NCI-H460 (cell line): ENCODE measurements around the gene PPP1R26.

RAMPAGE:
- cytosol, long total RNA, result no peak
- long total RNA, result no peak
- nucleus, long total RNA, result no peak
Observed at GRCh38 chr9:133971535-133972485, 20.3 kb downstream of the VAV2 start.

DNA sequence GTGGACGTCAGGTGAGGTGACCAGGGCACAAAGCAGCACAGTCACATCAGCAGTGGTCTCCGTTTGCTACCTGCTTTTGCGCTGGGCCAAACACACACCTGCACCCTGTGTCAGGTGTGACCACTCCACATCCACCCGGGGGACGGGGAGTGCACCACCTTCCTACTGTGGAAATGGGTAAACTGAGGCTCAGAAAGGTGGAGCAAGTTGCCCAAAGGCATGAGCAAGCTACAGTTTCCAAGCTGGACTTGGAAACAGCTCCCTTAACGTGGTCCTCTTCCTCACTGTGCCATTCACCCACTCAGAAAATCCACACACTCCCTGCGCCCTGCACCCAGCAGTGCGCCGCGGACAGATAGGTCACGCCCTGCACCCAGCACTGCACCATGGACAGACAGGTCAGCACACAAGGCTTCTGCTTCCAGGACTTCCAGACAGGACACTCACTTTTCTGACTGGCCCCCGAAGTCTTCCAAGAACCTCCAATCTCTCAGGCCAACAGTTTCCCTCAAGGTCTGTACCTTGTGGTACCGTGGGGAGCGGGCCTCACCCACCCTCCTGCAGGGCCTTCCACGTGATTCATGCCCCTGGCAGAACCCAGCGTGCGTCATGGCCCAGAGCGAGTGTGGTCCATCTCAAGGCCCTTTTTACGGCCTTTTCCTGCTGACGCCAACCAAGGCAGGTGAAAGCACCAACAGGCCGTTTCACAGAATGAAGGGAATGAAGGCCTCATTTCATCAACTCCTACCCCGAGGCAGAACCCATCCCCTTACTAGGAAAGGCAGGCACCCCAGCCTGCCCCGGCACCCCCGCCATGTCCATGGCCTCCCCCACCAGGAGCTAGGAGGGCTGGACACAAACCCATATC lies 17.5 kb downstream of the VAV2 start:
RAMPAGE:
- cytosol, long total RNA, result no peak
- long total RNA, result no peak
- nucleus, long total RNA, result no peak

DNA sequence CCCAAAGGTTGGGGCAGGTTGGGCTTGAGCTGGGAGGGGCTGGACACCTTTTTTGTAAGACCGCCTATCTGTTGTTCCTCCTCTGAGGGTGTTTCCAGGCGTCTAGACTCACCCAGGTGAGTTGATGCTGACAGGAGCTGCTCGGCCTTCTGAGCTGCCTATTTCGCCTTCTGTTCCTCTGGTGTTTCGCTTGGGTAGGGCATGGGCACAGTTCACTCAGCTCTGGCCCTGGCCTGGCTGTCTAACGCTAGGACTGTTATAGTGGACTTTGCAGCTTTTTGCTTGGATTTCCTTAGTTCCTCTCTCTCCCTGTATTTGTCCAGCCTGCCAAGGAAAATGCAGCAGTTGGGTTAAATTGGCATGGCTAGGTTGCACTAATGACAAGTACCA lies 2.2 kb downstream of the WDR5 start:
RAMPAGE:
- cytosol, long total RNA, result no peak
- long total RNA, result no peak
- nucleus, long total RNA, result no peak

RAMPAGE:
- cytosol, long total RNA, result no peak
- long total RNA, result no peak
- nucleus, long total RNA, result no peak
Observed at GRCh38 chr9:134163233-134164195, 27.6 kb downstream of the WDR5 start.

GRCh38 chr9:134169488-134170270 lies 33.8 kb downstream of the WDR5 start:
RAMPAGE:
- cytosol, long total RNA, result no peak
- long total RNA, result no peak
- nucleus, long total RNA, result no peak

GRCh38 chr9:134267761-134268462 lies 58.3 kb upstream of the RXRA start:
RAMPAGE:
- cytosol, long total RNA, result no peak
- long total RNA, result no peak
- nucleus, long total RNA, result no peak

GRCh38 chr9:134283952-134284815 lies 42.1 kb upstream of the RXRA start:
RAMPAGE:
- cytosol, long total RNA, result no peak
- long total RNA, result no peak
- nucleus, long total RNA, result no peak

GRCh38 chr9:134357560-134358458 lies 31.6 kb downstream of the RXRA start:
RAMPAGE:
- cytosol, long total RNA, result no peak
- long total RNA, result no peak
- nucleus, long total RNA, result no peak

DNA sequence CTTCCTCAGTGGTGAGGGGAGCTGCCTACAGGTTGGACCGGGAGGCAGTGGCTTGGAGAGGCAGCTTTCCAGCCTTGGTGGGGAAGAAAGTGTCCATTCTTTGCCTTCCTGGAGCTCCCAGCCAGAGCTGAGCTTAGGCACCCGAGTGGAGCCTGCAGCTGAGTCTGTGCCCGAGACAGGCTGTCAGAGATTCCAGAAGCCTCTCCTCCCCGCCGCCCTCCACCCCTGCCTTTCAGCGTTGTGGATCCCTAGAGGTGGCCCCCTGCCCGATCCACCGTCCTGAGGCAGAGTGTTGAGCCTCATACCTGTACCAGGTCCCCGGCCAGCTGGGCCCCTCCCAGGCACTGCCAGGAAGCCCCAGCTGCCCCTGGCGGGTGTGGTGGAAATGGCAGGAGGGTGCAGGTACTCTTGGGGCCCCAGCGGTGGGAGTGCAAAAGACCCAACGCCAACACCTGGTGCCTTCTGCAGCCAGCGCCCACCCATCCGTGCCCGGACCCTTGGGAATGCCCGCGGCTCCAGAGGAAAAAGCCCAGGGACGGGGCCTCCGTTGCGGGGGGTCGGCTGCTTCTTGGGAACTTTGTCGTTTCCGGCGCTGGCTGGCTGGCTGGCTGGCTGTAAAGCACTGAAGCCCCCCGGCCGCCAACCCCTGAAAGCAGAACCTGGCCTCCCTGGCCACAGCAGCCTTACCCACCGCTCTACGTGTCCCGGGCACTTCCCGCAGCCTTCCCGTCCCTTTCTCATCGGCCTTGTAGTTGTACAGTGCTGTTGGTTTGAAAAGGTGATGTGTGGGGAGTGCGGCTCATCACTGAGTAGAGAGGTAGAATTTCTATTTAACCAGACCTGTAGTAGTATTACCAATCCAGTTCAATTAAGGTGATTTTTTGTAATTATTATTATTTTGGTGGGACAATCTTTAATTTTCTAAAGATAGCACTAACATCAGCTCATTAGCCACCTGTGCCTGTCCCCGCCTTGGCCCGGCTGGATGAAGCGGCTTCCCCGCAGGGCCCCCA lies 112.3 kb downstream of the RXRA start:
RAMPAGE:
- cytosol, long total RNA, result no peak
- long total RNA, result no peak
- nucleus, long total RNA, result no peak

DNA sequence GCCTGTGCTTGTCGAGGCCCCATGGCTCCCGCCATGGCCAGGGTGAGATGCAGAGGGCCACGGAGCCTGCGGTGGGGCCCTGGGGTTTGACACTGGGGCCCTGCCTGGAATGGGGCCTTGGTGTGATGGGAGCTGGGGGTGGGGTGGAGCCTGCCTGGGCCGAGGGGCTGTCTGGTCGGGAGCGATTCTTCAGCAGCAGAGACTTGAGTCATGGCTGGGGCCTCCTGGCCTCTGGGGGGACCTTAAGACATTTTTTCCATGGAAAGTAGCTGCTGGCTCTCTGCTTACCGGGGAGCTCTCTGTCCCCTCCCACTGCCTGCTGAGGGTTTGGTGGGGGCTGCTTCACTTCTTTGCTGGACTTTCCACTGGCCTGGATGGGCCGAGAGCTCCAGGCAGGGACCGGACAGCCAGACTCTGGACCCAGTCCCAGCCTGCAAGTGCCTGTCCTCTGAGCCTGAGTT lies 132.2 kb downstream of the RXRA start:
RAMPAGE:
- cytosol, long total RNA, result no peak
- long total RNA, result no peak
- nucleus, long total RNA, result no peak

RAMPAGE:
- cytosol, long total RNA, result no peak
- long total RNA, result no peak
- nucleus, long total RNA, result no peak
Observed at GRCh38 chr9:134591532-134592291, 49.9 kb upstream of the COL5A1 start.

GRCh38 chr9:134640909-134641390 lies 653 bp upstream of the COL5A1 start:
RAMPAGE:
- cytosol, long total RNA, result no peak
- long total RNA, result no peak
- nucleus, long total RNA, result no peak

GRCh38 chr9:134681143-134681551 lies 39.5 kb downstream of the COL5A1 start:
RAMPAGE:
- cytosol, long total RNA, result no peak
- long total RNA, result no peak
- nucleus, long total RNA, result no peak

DNA sequence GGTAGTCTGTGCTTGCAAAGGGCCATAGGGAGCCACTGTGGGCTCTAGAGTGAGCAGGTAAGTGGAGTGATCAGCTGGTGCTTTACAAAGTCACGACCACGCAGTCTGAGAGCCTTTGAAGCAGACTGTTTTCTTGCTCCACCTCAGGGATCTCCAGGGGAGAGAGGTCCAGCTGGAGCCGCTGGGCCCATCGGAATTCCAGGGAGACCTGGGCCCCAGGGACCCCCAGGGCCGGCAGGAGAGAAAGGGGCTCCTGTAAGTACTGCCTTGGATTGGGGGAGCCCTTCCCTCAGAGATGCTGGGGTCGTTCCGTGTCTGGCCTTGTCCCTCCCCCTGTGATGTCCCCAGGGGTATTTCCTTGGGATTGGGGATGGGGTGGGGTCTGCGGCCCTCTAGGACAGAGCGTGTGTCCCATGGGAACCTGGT lies 74.6 kb upstream of the FCN2 start:
RAMPAGE:
- cytosol, long total RNA, result no peak
- long total RNA, result no peak
- nucleus, long total RNA, result no peak

GRCh38 chr9:134812217-134812759 lies 68.3 kb upstream of the FCN2 start:
RAMPAGE:
- cytosol, long total RNA, result no peak
- long total RNA, result no peak
- nucleus, long total RNA, result no peak

GRCh38 chr9:134834589-134835412 lies 45.8 kb upstream of the FCN2 start:
RAMPAGE:
- cytosol, long total RNA, result no peak
- long total RNA, result no peak
- nucleus, long total RNA, result no peak

GRCh38 chr9:134922337-134922877 lies 4.7 kb upstream of the FCN1 start:
RAMPAGE:
- cytosol, long total RNA, result no peak
- long total RNA, result no peak
- nucleus, long total RNA, result no peak

DNA sequence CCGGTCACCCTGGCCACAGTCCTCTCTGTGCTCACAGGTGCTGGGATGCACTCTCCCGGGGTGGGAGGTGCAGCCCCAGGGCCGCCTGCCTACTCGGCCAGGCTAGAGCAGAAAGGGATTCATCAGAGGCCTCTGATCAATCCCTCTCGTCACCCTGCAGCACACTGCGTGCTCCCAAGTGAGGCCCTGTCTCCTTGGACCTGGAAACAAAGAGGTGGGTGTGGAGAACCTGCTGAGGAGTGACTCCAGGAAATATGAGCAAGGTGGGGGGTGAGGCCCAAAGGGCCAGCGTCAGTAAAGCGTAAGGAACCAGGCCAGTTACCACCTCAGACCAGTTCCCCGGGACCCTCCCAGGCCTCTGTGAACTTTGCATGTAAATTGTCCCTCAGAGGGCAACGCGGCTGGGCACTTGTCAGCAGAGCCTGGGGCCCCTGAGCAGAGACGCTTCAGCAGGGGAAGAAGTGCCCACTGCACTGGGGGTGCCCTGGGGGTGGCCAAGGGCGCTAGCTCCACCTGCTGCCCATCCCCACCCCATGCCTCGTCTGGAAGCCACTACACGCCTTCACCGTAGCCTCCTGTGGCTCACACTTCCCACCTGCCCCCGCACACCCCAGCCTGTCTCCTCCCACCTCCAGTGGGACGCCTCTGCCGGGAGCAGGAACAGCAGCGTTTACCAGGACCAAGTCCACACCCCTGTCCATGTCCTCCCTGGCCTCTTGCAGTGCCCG lies 168.0 kb downstream of the OLFM1 start:
RAMPAGE:
- cytosol, long total RNA, result no peak
- long total RNA, result no peak
- nucleus, long total RNA, result no peak

GRCh38 chr9:135465112-135465482 lies 14.5 kb upstream of the PPP1R26 start:
RAMPAGE:
- cytosol, long total RNA, result no peak
- long total RNA, result no peak
- nucleus, long total RNA, result no peak

RAMPAGE:
- cytosol, long total RNA, result no peak
- long total RNA, result no peak
- nucleus, long total RNA, result start-site peak on the plus strand at chr9:135479666-135479998, 29 and 20 reads in 2 replicates
Observed at GRCh38 chr9:135479355-135480206, at the start of gene PPP1R26. Gene PPP1R26 (plus strand): TSS chr9:135479782.